OVCAR3 (cell line): ENCODE data around the genes FZD2, ADAM11 and ACBD4.

- RRBS, result 10% methylated on average over 4 of the region's 15 CpGs
These were observed 244 bp downstream of the RUNDC3A start for GRCh38 chr17:44308739-44308950.

DNA sequence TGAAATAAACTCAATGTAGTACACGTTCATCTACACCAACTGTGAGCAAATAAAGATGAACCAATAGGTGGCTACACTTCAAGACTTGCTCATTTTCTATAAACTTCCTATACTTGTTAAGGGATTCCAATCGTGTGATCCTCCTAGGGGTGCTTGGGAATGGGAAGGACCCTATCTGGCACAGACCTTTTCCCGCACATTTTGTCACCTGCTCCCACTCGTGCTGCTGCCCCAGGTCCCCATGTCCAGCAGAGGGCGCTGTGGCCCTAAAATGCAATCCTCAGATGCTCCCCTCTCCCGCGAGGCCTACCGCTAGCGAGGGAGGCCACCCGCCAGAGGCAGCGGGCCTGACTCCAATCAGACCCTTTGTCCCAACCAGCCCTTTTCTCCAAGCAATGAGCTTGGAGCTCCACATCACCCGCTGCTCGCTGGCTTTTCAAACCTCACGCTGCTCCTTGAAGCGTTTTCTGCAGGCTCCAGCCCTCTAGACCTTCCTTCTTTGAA, 23.8 kb upstream of the FZD2 start:
- RRBS, result no CpG with 5 or more reads among the region's 15 CpGs

- RRBS, result 3% methylated on average over 27 of the region's 52 CpGs
These were observed at the start of gene FZD2 for GRCh38 chr17:44556966-44557659. Gene FZD2, plus strand, starts transcription at chr17:44557484.

DNA sequence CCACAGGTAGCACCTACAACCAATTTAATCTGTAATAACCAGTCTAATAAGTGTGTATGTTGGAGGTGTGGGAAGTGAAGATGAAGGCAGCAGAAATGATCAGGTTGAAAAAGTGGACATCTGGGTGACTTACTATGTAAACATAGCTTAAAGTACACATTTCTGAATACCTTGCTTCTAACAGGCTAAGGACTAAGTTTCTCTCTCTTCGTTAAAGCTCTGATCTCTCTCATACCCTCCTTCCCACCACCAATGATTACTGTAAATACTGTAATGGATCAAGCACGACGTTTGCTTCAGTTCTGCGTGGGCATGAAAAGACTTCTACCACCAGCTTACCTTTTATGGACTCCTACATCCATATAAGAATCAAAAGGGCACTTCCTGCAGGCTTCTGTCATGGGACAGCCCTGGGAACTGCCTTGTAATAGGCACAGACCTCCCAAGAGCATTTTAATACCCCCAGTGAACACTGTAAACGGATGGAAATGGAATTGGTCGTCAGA, 799 bp downstream of the CCDC43 start:
- RRBS, result no CpG with 5 or more reads among the region's 6 CpGs

GRCh38 chr17:44758667-44759129, at the start of gene ADAM11:
Gene ADAM11, plus strand, starts transcription at chr17:44758988.
- RRBS, result 4% methylated on average over 27 of the region's 59 CpGs

DNA sequence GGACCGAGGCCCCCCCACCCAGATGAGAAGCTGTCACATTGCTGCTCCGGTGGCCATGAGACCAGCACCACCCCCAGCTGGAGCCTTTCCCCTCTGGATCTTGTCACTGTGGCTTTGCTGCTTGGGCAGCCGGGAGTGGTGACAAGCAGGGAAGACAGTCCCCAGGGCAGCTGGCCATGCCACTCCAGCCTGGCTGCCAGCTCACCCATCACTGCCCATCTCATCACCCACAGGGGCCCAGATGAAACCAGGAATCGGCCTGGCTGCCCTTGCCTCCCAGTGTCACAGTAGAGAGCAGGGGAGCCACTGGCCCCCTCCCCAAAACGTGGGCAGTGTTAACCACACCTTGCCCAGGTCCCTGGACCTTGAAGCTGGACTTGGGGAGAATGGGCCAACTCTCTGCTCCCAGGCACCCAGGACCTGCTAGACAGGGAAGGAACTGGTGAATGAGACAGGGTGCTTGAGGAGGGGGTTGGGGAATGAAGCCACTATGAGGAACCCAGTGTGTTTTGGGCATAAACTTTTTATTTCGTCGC, 12.5 kb upstream of the C1QL1 start:
- RRBS, result 95% methylated on average over 2 of the region's 7 CpGs

DNA sequence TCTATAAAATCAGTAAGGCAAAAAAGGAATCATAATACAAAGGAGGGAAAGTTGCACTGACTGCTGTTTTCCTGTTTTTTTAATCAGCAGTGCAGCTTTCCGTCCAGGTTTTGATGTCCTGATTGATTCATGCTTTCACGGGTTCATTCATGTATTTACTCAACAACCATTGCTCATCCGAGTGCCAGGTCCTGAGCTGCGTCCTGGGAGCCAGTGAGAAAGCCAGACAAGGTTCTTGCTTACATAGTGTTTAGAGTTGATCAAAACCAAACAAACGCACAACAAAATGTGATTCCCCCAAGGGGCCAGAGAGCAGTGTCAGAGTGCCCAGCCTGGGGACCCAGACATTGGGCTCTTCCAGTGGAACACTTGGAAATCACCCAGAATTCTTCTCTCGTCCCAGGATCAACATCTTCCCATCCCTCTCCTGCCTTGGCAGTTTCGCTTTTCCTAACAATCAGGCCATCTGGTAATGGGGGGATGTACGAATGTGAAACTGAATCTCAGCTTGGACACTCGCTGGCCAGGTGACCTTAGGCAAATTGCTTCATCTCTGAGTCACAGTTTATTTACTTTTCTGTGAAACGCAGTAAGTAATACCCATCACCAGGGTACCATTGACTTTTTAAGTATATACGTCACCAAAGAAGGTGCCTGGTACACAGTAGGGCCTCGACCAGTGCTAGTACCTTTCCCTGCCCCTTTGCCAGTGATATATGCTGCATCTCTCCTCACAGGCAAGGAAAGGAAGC, 13.3 kb upstream of the C1QL1 start:
- RRBS, result no CpG with 5 or more reads among the region's 12 CpGs

DNA sequence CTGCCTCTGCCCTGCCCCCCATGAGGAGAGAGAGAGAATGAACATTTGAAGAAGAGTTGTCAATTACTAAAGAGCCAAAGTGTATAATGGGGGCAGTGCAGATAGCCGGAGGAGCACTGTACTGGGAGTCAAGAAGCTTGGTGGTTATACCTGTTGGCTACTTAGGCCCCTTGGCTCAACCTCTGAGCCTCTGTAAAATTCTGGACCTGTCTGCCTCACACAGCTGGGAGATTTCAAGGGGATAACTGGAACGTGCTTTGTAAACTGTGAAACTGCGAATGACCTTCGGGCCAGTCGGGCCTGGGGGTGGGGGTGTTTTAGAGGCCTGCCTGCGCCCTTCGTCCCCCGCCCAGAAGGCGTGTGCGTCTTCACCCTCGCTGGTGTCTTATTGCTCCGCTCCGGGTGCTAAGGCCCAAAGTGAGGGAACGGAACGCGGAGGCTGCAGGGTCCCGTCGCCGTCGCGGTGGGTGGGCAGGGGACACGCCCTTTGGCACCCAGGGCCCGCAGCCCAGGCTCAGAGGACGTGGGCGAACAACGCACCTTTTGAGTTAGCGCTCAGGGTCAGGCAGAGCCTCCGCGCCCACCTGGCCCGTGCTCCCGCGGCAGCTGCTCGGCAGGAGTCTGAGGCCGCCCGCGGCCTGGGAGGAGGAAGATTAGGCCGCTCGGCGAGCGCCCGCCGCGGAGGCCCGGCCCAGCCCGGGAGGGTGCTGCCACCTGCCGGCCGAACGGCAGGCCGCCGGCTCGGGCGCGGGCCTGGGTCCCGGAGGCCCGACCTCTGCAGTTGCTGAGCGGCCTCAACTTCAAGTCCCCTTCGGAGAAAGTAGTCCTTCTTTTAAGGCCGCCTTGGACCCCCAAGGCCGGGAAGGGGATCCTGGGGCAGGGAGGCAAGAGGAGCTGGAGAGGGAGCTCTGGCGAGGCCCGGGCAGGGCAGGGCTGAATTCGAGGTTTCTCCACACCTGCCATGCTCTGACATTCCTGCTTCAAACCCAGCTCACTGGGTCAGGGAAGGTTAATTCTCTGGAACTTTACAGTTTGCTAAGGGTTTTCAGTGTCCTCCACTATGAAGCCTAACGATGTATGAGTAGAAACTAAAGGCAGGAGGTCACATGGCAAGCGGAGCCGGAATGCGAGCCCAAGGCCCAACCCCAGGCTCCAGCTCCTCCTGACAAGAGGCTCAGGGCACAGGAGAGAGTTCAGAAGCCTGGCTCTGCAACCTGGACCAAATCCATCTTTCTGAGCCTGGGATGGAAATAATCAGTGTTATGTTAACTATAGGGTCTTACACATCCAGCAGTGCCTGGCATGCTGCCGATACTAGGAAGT, 29.5 kb downstream of the DCAKD start:
- RRBS, result 29% methylated on average over 7 of the region's 67 CpGs

DNA sequence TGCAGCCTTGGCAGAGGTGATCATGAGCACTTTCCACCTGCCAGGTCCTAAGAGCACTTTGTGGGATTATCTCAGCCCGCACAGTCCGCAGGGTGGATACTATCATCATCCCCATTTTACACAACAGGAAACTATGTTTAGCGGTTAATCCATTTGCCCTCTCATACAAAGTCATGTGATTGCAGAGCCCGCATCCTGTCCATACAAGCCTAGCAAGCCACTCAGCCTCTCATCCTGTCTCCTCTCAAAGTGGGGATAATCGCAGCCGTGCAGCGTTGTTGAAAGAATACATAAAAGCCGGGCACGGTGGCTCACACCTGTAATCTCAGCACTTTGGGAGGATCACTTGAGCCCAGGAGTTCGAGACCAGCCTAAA, 847 bp upstream of the DCAKD start:
- RRBS, result no CpG with 5 or more reads among the region's 10 CpGs

DNA sequence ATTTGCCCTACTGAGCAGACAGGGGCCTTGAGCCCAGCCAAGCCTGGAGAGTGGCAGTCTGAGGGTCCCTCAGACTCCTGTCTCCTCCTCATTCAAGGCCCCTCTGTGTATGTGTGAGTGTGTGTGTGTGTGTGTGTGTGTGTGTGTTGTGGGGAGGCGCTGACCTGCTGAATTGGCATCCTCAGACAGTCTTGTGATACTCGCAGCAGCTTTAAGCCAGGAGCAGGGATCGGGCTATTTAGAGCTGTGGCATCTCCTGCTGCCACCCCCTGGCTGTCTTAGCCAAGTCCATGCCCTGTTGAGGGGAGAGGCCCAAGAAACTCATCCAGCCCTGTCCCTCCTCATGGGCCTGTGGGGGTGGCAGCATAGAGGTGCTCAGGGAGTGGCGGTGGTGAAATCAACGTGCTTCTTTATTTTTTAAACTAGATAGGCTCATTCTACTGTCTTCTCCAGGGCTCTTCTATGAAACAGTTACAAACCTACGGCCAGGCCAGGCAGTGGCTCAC, 21.0 kb downstream of the PLCD3 start:
- RRBS, result no CpG with 5 or more reads among the region's 6 CpGs

DNA sequence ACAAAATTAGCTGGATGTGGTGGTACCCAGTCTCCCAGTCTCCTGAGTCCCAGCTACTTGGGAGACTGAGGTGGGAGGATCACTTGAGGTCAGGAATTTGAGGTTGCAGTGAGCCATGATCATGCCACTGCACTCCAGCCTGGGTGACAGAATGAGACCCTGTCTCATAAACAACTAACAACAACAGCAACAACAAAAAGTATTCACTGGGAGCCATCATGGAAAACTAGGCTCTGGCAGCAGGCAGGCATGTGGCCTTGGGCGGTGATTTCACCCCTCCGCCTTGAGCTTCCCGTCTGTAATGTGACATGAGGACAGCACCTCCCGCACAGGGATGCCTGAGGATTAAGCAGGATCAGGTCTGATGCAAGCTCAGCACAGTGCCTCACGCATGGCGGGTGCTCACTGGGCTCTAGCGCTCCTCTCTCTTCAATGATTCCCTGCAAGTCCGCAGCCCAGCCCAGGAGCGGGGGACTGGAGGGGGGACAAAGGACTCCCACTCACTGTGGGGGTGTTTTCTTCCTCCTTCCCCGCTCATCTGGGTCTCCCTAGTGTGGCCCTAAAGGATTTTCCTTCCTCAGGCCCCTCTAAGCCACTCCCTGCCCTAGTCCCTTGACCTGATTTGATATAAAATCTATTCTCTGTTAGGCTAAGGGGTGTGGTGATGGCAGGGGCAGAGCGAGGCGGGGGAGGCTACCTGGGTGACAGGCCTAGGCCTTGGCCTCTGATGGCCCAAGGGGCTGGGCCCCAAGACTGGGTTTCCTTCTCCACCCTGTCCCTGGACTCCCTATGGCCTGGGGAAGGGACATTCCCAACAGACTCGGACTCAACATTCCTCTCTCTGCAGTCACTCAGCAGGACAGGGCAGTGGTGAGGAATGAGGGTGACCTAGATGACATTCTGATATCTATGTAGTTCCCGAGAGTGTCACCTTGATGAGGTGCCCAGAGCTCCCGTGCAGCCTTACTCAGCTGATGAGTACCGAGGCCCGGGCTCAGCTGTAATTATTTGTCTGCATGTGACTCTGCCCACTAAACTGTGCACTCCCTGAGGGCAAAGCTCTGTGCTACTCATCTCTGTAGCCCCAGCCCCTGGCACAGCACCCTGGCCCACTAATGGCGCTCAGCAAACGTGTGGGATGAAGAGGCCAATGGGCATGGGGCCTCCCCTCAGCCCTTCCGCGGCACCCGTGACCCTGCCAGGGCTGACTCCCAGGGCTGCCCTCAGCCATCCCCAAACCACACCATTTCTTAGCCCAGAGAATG, 2.6 kb downstream of the PLCD3 start:
- RRBS, result no CpG with 5 or more reads among the region's 22 CpGs

GRCh38 chr17:45135181-45135972, at the start of gene ACBD4:
Gene ACBD4, plus strand, starts transcription at chr17:45135687.
- RRBS, result no CpG with 5 or more reads among the region's 41 CpGs

- RRBS, result no CpG with 5 or more reads among the region's 11 CpGs
These were observed 11.2 kb downstream of the HEXIM2 start for GRCh38 chr17:45172518-45173535.

DNA sequence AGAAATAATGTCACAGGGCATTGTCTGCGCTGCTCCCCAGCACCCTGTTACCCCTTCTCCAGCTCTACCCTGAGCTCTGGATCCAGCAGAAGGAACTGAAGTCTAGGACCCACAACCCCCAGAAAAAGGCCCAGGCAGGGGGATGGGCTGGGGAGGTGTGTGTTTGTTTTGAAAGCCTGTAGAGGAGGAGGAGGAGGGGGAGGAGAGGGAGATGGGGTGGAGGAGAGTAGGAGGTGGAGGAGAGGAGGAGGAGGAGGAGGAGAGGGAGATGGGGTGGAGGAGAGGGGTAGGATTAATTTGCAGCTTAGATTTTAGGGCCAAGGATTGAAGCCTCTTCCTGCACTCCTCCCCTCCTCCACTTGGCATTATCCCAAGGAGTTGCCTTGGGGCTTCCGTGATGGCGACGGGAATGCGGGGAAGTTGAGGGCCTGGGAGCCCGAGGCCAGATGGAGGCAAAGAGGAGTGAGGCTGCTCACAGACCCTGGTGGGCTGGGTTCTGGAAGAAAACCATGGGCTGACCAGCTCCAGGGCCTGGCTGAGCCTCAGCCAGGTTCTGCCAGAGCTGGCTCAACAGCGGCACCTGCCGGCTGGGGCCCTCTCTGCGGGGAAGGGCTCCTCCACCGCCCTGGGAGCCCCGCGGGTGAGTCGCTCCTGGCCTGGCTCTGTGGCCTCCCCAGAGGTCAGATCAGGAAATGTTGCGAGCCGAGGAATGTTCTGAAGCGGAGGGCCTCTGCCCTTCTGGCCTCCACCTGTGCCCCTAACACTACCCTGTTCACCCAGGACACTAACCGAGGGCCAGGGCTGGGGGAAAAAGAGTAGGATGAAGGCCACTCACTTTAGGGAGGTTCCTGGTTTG, 24.1 kb upstream of the FMNL1 start:
- RRBS, result no CpG with 5 or more reads among the region's 17 CpGs

- RRBS, result no CpG with 5 or more reads among the region's 22 CpGs
These were observed 22.7 kb upstream of the SPATA32 start for GRCh38 chr17:45284280-45285329.

DNA sequence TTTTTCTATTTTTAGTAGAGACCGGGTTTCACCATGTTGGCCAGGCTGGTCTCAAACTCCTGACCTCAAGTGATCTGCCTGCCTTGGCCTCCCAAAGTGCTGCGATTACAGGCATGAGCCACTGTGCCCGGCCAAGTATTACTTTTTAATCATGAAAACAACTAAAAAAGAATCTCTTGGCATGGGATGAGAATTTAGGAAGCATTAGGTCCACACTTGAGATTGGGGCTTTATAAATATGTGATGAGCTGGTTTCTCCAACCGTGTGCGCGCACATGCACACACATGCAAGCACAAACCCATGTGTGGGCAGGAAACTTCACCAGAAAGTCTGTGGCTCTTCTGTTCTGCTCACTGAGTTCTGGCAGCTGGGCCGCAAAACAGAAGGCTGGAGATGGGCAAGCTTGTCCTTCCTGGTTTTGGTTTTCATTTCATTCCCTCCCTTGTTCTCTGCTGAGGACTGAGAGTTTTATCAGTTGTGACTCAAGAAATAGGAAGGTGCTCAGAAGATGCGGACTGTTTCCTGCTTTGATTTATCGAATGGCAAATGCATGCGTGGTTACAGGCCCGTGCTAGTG, 14.3 kb downstream of the MAP3K14 start:
- RRBS, result no CpG with 5 or more reads among the region's 11 CpGs

DNA sequence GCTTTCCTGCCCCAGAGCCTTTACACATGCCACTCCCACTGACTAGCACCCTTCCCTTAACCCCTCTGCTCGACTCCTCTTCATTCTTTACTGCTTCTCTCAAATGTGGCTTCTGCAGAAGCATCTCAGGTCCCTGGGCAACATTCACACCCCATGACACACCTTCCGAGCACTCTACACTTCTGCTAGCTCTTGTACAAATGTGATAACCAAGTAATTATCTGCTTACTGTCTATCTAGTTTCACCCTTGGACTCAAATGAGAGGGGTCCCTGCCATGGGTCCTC, 39.5 kb downstream of the ARHGAP27 start:
- RRBS, result no CpG with 5 or more reads among the region's 2 CpGs

DNA sequence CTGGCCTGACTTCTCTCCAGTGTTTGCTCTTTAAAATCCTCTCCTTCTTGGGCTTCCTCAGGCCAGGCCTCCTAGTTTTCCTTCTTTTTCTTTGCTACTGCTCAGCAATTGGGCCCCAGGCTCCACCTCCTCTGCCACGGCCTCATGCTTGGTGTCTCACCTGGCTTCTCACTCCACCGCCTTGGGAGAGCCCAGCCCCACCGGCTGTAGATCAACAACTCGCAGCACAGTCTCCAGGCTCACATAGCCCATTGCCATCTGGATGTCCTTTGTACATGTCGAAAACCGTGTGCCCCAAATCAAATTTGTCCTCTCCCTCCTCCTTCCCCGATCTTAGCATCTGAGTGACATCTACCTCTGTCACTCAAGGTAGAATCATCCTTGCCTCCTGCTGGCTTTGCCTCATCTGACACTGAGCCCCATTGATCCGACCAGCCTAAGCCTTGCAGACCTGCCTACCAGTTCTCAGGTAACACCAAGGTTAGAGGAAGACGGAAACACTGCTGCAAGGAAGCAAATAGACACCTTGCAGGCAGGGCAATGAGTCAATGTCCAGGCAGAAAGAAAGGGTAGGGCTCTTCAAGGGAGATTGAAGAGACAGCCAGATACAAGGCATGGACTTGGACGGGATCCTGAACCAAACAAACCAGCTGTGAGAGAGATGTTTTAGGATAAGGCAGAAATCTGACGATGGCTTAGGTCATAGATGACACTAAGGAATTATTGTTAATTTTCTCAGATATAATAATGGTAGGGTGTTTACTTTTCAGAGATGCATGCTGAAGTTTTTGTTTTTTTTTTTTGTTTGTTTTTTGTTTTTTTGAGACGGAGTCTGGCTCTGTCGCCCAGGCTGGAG, 17.2 kb downstream of the ARHGAP27 start:
- RRBS, result no CpG with 5 or more reads among the region's 13 CpGs

- RRBS, result no CpG with 5 or more reads among the region's 19 CpGs
These were observed 3.6 kb upstream of the ARHGAP27 start for GRCh38 chr17:45436114-45436884.

GRCh38 chr17:45582780-45583259, 92.3 kb upstream of the PLEKHM1 start:
- RRBS, result no CpG with 5 or more reads among the region's 8 CpGs